NCI-H460 (cell line): ENCODE measurements around a stretch of chr1.

GRCh38 chr1:52635312-52635881, 2.4 kb downstream of the SHISAL2A start:
RAMPAGE:
- cytosol, long total RNA: no peak
- long total RNA: no peak
- nucleus, long total RNA: no peak

GRCh38 chr1:52813237-52814167, 29.1 kb upstream of the ZYG11A start:
RAMPAGE:
- cytosol, long total RNA: no peak
- long total RNA: no peak
- nucleus, long total RNA: no peak

GRCh38 chr1:52821319-52822335, 20.9 kb upstream of the ZYG11A start:
RAMPAGE:
- cytosol, long total RNA: no peak
- long total RNA: no peak
- nucleus, long total RNA: no peak

RAMPAGE:
- cytosol, long total RNA: no peak
- long total RNA: no peak
- nucleus, long total RNA: no peak
Observed at GRCh38 chr1:52925315-52926115, 1.6 kb upstream of the SCP2 start.

GRCh38 chr1:52927426-52928089, 482 bp downstream of the SCP2 start:
RAMPAGE:
- cytosol, long total RNA: no peak
- long total RNA: no peak
- nucleus, long total RNA: no peak

DNA sequence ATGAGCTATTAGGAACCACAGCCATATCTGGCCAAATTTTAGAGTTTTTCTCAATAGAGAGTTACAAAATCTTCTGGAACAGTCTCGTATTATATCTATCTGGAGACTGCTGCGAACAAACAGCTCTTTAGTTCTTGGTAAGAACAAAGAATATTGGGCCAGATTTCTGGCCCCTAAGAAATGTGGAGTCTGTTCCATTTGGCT, 4.8 kb upstream of the PODN start:
RAMPAGE:
- cytosol, long total RNA: no peak
- long total RNA: no peak
- nucleus, long total RNA: no peak

GRCh38 chr1:53084363-53085180, 22.6 kb downstream of the PODN start:
RAMPAGE:
- cytosol, long total RNA: no peak
- long total RNA: no peak
- nucleus, long total RNA: no peak

RAMPAGE:
- cytosol, long total RNA: no peak
- long total RNA: no peak
- nucleus, long total RNA: no peak
Observed at GRCh38 chr1:53110275-53110924, 32.0 kb downstream of the SLC1A7 start.

DNA sequence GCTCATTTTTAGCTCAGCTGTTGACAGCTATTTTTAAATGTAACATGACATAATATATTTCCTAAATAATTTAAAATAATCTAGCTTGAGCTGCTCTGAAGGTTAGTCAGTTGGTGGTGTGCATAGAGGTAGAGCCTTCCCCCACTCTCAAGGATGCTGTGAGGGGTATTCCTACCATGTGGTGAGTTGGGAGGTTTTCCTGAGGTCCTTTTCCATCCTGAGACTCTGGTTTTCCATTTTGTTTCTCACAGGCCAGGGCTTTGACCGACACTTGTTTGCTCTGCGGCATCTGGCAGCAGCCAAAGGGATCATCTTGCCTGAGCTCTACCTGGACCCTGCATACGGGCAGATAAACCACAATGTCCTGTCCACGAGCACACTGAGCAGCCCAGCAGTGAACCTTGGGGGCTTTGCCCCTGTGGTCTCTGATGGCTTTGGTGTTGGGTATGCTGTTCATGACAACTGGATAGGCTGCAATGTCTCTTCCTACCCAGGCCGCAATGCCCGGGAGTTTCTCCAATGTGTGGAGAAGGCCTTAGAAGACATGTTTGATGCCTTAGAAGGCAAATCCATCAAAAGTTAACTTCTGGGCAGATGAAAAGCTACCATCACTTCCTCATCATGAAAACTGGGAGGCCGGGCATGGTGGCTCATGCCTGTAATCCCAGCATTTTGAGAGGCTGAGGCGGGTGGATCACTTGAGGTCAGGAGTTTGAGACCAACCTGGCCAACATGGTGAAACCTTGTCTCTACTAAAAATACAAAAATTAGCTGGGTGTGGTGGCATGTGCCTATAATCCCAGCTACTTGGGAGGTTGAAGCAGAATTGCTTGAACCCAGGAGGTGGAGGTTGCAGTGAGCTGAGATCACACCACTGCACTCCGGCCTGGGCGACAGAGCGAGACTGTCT, 7.2 kb downstream of the CZIB start:
RAMPAGE:
- cytosol, long total RNA: no peak
- long total RNA: no peak
- nucleus, long total RNA: no peak

DNA sequence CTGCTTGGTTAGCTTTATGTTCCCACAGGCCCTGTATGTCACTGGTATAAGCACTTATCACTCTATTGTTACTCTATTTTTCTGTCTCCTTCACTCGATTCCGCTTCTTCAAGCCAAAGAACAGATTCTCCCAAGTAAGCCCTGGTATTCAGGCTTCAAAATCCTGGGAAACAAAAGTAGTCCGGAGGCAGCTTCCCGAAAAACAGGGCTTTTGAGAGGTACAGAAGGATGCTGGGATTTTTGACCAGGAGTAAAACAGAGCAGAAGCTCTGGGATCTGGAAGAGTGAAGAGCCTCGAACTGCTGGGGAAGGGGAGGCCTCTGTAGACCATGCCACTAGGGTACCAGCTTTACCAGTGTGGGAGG, 932 bp downstream of the CZIB start:
RAMPAGE:
- cytosol, long total RNA: no peak
- long total RNA: no peak
- nucleus, long total RNA: no peak

DNA sequence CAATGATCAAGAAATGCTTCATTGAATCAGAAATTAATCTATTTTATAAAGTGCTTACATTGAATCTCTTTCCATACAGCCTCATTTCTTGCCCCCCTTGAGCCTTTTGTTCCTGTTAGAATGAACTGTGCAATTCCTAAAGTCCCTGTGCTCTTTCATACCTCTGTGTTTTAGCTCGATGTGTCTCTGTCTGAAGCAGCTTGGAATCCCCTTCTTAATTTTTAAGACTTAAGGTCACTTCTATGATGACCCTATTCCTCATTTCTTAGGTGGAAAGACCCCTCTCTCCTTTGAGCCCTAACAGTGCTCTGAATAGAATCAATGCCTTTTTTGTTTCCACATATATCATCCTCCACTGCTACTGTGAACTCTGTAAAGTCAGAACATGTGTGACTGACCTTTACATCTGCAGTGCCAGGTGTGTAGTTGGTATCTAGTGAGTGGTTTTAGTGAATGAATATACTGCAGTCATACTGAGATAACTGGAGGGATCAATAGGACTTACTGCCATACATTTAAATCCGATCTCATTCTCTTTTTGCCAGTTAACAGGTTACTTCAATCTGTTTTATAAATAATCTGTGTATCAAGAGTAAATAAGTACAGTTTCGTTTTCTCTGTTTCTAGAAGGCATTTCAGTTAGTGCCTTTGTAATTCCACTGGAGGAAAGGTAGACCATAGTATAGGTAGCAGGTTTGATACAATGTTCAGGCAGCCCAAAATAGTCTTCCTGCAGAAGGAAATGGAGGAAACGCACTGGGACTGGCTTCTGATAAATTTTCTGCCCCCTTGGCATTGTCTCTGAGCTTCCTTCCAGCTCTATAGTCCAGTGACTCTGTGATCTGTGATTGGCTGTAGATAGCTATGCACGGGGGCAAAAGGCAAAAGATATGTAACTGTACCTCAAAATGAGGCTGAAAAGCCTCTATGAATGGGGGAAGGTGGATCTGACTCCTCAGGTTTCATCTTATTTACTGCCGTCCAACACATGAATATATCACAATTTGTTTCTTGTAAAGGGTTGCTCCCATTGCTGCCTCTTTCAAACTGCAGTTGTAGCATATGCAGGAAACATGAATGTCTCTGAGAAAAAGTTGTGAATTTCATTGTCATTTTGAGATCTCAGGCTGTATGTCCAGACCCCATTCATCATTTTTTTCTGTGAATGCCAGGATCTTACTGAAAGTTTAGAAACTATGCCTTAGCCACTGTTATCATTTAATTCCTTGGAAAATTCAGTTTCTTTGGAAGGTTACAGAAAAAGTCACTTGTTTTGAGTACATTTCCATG, 5.7 kb upstream of the MAGOH start:
RAMPAGE:
- cytosol, long total RNA: no peak
- long total RNA: no peak
- nucleus, long total RNA: no peak

DNA sequence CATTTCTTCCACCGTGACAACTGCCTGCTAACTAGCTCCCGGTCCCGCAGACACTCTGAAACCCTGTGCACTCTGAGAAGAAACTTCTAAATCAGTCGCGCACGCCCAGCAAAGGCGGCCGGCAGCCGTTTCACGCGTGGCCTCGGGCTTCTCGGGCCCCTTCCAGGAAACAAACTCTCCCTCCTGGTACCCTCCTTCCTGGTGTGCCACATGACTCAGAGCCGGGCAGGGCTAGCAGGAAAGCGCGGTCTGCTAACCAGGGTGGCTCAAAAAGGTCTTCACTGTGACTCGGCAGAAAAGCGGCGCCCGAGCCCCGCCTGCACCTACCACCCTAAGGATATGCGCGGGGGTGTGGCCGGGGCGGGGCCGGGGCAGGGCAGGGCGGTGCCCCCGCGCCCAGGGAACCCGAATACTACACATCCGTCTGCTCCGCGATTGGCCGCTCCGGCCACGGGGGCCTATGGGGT, 1.9 kb downstream of the LRP8 start:
RAMPAGE:
- cytosol, long total RNA: start-site peak on the minus strand centred at position 231 of the sequence, 156 bp wide, 6 and 12 reads in 2 replicates
- long total RNA: no peak
- nucleus, long total RNA: no peak

RAMPAGE:
- cytosol, long total RNA: no peak
- long total RNA: no peak
- nucleus, long total RNA: no peak
Observed at GRCh38 chr1:53326387-53327159, 1.3 kb downstream of the LRP8 start.

DNA sequence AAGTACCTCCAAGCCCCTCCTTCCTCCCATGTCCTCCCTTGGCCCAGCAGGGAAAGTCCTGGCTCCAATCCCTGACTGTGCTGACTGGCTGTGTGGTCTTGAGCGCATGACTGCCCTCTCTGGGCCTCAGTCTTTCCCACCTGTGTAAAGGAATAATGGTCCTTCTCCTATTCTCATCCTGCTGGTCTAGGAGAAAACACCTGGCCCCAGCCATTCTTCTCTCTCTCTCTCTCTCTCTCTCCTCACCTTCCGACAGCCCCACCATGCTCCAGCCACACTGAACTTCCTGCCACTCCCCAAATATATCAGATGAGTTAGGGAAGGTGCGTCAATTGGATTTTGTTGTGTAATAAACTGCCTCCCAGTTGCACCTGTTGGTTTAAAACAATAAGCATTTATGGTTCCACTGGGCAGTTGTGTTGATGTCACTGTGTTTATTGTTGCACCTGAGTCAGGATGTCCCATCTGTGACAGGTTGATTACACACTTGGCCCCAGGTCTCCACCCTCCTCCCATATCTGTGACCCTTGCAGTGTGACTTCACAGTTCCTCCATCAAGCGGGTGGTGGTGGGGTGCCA, 22.3 kb upstream of the LRP8 start:
RAMPAGE:
- cytosol, long total RNA: no peak
- long total RNA: no peak
- nucleus, long total RNA: no peak

DNA sequence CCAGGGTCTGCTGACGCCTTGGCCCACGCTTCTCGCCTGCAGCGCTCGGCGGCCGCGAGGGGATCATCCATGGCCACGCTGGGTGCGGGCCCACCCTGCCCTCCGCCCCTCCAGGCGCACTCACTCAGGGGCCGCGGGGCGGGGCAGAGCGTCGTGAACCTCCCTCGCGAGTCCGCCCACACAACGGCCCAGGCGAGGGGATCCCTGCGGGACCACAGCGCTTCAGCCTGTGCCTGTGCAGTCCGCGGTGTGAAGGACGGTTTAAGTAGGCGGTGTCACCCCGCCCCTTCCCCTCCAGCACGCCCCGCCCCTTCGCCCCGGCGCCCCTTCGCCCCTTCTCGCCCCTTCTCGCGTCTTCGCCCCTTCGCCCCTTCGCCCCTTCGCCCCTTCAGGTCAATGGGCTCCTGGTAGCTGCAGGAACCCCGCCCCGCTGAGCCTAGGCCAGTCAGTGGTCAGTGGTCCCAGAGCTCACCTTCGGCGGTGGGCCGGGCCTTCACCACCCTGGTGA, 19.8 kb upstream of the DMRTB1 start:
RAMPAGE:
- cytosol, long total RNA: no peak
- long total RNA: no peak
- nucleus, long total RNA: no peak

DNA sequence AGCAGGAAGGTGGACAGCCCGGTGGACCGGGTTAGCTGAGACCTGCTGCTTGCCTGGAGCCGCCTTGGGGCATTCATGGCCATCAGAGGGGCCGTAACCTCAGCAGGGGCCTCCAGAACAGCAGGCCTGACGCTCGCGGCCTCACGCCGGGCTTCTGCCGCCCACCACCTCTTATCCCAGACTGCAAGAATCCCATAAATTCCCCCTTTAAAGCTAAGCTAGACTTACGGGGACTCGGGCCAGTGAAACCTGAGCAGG, 132.4 kb downstream of the GLIS1 start:
RAMPAGE:
- cytosol, long total RNA: no peak
- long total RNA: no peak
- nucleus, long total RNA: no peak

DNA sequence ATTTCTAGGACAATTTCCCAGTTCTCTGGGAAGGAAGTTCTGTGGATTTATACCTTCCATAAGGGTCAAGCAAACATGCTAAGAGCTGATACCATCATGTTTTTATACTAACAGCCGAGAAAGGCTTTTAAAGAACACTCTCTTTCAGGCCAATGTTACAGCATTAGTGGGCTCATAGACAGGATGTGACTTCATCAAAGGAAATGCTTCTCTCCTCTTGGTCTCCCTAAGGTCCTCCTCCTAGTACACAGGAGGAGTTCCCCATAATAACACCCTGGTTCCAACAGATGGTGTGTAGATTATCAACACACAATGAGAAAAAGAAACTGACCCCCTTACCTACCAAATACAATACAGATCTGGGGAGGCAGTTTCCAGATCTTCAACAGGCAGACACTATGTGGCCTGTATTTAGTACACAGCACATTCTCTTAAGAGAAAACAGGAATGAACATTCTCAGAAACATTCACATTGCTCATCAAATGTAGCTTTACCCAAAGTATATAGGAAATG, 26.7 kb upstream of the GLIS1 start:
RAMPAGE:
- cytosol, long total RNA: no peak
- long total RNA: no peak
- nucleus, long total RNA: no peak

DNA sequence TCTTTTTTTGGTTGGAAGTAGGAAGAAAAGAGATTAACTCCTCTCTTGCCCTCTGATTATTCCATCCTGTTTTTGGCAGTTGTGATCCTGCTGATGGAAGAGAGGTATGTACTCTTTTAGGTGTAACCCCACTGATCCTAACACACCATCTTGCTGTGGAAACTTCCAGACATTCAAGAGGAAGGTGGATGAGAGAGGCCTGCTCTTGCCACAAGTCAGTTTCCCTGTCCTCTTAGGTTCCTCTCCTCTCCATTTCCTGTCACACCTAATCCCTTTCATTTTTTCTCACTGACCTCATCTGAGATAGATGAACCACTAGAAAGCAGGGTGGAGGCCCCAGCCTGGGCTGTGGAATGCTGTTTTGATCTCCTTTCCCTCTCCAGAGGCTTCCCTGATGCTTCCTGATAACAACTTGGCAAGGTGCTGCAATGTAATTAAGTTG, 11.0 kb downstream of the LRRC42 start:
RAMPAGE:
- cytosol, long total RNA: no peak
- long total RNA: no peak
- nucleus, long total RNA: no peak

GRCh38 chr1:54124492-54124981, 28.3 kb downstream of the CDCP2 start:
RAMPAGE:
- cytosol, long total RNA: no peak
- long total RNA: no peak
- nucleus, long total RNA: no peak

RAMPAGE:
- cytosol, long total RNA: no peak
- long total RNA: no peak
- nucleus, long total RNA: no peak
Observed at GRCh38 chr1:54252858-54253443, 53.0 kb downstream of the MRPL37 start.